Daoy (cell line): Measurements from ENCODE around the gene FREM2.

- RAMPAGE, long total RNA: no peak
Measured at GRCh38 chr13:35474616-35475027, 1.9 kb downstream of the MAB21L1 start.

GRCh38 chr13:35478250-35479103, 2.0 kb upstream of the MAB21L1 start:
- RAMPAGE, long total RNA: no peak

DNA sequence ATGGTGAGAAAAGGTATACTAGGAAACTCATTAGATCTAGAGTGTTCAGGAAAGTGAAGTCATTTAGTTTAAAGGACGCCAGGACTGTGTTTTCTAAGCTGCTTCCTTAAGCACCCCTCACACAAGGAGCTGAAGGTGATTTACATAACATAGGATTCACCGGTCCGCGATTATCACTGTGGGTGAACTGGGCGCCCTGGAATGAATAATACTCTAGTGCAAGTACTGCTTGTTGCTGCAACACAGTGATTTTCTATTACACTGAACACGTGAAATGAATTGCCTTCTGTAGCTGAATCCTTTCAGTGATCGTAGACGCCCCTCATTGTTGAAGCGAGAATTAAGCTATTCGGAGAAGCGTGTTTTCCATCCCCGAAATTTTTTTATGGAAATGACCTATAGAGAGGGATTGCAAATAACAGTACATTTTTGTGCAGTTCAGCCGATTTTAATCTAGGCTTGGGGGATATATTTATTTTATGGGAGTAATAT, 2.7 kb upstream of the MAB21L1 start:
- RAMPAGE, long total RNA: no peak

GRCh38 chr13:36069666-36070098, 61.5 kb downstream of the DCLK1 start:
- RAMPAGE, long total RNA: no peak

DNA sequence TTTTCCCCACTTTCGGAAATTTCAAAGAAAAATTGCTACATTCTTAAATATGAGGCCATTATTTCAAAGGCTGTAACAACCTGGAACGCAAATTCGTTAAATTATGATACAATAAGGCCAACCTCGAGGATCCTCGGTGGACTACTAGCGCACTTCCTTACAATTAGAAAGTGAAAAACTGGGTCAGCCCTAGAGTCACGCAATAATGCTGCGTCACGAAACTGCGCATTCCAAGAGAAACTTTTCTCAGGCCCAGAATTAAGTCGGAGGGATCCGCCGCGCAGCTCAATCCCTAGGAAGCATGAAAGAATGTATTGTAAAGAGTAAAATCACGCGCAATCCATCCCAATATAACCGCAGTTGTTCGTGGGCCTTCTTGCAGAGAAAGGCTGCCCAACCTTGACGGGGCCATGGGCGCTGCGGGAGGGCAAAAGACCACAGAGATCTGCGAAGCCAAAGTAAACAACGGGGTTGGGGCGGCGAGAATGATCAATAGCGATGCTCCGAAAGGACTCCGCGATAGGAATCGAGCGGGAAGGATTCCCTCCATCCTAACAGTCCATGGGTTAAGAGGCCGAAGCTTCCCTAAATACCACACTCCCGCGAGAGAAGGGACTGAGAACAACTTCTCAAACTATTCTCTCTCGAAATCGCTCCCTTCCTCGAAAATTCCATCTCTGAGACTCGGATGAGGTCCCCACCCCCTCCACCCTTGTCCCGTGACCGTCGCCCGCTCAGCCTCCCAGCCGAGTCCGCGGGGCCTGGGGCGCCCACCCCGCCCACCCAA, 598 bp downstream of the SPART start:
- RAMPAGE, long total RNA: no peak

GRCh38 chr13:36369278-36369787, 23.1 kb upstream of the SPART start:
- RAMPAGE, long total RNA: no peak

DNA sequence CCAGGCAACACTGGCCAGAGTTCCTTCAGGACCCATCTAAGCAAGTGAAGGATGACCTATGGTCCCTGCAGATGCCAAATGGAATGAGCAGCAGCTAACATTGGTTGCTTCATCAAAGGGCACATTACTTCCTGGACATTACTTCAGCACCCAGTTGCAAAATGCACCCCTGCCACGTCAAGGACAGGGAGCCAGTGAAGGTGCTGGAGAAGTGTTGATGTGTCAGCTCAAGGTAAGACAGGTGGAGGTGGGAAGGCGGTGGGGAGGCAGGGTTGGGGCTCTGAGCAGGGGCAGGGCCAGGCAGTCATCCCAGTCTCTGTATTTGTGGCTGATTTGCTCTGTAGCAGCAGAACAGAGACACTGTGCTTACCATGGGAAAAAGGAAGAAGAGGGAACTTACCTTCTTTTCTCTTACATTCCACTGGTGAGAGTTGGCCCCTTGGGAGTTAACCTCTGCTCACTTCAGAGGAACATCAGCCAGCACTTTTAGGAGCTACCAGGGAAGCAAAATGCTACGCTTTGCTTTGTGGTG, 14.5 kb downstream of the CSNK1A1L start:
- RAMPAGE, long total RNA: no peak

DNA sequence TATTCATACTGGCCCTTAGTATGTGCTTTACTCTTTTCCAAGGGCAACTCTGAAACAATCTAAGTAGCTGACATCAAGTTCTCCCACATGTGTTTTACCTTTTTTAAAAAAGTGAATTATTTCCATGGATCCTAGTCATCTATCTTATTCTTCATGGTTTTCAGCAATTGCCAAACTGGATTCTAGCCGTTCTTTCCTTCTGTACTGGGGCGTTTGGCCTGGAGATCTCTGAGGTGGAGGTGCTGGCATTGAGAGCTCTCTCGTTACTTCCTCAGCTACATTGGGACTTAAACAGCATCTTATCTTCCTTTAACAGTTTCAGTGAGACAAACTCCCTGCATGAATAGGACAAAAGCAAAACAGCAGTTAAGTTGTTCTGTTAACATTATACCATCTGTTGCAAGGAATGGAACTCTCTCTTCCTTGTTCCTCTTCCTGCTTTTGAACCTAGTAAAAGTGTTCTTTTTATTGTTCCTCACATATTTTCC, 202.8 kb upstream of the UFM1 start:
- RAMPAGE, long total RNA: no peak

- RAMPAGE, long total RNA: no peak
Measured at GRCh38 chr13:38686603-38687724, at the start of gene FREM2. FREM2 (plus strand) TSS chr13:38687077.

GRCh38 chr13:39448871-39449416, 154.0 kb downstream of the LHFPL6 start:
- RAMPAGE, long total RNA: no peak

GRCh38 chr13:39575608-39576076, 27.4 kb downstream of the LHFPL6 start:
- RAMPAGE, long total RNA: no peak

- RAMPAGE, long total RNA: no peak
Measured at GRCh38 chr13:39692482-39693339, 37.2 kb downstream of the COG6 start.

- RAMPAGE, long total RNA: no peak
Measured at GRCh38 chr13:39892665-39893285, 237.3 kb downstream of the COG6 start.

GRCh38 chr13:40102764-40103423, 447.4 kb downstream of the COG6 start:
- RAMPAGE, long total RNA: no peak

DNA sequence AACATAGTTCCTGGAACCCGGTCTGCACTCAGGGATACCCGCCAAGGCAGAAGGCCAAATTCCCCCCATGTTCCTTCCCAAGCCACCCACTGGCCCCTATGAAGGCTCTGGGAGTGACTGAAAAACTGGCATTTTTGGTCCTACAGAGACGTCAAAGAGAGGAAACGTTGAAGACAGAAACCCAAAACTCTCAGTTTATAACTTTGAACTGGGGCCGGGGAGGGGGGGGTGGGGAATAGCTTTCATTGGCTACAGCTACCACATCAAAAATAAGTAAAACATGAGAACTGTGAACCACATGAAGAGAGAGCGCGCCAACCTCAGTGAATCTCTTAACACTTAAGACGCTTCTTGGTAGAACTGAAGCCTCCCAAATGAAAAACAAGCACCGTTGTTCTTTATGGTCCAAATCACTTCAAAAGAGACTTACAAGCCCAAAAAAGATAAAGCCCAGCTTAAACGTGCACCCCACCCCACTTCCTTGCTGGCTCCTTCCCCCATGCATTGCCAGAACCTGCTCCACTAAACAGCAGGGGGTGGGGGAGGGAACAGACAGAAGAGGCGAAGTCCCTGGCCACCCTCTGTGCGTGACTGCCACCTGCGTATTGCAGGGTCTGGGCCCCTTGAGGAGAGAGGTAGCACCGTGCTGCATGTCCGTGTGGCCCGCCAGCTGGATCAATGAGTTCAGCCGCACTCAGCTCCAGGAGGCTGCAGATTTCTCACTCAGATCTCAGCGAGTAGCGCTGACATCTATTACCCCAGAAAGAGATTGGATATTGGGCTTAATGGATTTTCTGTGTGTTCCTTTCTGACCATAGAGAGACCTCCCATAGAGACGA, 479.1 kb downstream of the FOXO1 start:
- RAMPAGE, long total RNA: no peak

- RAMPAGE, long total RNA: no peak
Measured at GRCh38 chr13:40388485-40389102, 277.8 kb downstream of the FOXO1 start.

GRCh38 chr13:40402858-40403456, 263.5 kb downstream of the FOXO1 start:
- RAMPAGE, long total RNA: no peak

- RAMPAGE, long total RNA: no peak
Measured at GRCh38 chr13:40470541-40471074, 195.8 kb downstream of the FOXO1 start.

- RAMPAGE, long total RNA: no peak
Measured at GRCh38 chr13:40476436-40477166, 189.8 kb downstream of the FOXO1 start.

DNA sequence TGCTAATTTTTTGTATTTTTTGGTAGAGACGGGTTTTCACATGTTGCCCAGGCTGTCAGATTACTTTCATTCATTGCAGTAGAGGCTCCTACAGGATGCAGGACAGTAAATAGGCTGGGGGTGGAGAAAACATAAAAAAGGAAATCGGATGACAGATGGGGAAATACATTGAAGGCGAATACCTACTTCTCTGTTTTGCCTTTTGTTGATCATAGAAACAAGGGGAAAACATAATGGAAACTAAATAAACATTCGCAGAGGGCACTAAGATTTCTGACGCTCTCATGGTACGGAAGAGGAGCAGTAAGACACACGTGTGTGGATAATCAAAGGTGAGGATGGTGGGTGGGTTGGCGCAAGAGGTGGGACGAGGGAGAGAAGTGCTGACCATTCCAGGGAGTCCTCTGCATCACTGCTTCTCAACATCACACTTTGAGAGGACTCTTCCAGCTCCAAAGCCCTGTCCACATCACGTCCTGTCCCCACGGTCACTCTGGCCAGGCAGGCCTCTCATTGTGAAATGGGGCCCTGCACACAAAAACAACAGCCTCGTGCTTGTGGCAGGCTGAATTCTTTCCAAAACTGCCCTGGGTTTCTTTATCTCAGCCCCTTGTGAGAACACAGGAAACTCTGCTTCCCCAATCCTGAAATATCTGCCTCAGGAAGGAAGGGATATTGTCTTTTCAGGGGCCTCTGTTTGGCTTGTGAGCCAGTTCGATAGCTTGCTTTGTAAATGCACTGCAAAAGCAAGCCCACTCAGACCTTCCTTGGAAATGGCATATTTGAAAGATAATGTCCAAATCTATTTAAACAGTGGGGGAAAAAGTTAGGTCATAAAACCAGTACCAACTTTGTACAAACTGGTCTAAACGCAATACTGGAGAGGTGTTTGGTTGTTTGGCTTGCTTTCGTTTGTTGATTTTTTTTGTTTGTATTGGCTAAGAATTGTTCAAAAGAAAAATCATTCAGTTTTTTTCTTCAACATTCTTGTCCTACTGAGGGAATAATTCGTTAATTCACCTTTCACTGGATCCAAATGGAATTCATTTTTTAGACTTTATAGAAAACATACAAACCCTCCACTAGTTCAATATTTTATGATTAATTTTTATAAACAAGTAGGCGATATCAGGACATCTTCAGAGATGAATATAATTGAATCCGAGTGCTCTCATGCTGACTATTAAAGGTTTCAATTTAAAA, 188.4 kb downstream of the FOXO1 start:
- RAMPAGE, long total RNA: no peak